NCI-H460 (cell line): ENCODE measurements around a stretch of chr2.

DNA sequence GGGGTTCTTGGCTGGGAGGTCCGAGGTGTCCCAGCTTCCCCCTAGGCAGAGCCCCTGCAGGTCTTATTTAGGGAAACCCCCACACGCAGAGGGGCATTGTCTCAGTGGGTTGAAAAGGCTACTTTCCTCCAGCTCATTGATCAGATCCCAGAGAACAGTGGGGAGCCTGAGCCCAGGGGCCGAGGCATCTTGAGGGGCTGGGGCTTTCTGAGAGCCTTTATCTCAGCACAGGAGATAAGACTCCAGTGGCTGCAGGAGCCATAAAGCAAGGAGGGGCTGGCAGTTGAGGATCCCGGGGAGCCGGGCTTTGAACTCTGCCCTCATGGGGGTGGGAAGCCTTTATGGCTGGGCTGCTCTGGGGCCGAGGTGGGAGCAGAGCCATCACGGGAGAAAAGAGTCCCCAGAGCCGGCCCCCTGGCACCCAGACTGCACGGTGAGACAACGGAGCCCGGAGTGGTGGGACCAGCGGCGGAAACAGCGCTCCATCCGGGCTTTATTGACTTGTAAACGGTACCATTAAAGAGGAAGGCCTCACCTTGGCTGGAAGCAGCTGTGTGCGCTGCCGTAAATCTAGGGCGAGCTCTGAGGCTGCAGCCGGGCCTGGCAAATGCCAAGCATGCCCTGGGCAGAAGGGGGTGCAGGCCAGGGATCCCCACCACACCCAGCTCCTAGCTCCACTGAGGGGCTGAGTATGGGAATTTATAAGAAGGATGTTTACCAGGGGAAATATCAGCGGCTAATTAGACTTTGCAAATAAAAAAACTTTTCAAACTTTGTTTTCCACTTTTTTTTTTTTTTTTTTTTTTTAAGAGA lies 162.6 kb downstream of the MYCN start:
RAMPAGE:
- cytosol, long total RNA, result no peak
- long total RNA, result no peak
- nucleus, long total RNA, result no peak

RAMPAGE:
- cytosol, long total RNA, result no peak
- long total RNA, result no peak
- nucleus, long total RNA, result no peak
Measured at GRCh38 chr2:16227976-16228439, 287.7 kb downstream of the MYCN start.

DNA sequence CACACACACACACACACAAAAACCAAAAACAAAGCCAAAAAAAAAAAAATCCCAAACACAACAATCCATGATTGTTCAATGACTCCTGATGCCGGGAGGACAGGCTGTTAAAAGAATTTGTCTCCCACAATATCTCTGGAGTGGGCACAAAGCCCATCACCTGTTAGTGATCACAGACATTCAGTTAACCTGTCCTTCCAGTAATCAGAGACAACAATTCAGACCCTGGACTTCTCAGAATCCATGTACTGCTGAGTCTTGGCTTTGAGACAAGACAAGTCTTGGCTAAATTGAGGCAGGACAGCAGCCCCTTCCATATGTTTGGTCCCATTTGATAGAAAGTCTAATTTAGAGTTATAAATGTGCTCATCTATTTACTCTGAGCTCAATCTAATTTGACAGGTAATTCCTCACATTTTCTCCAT lies 115.4 kb downstream of the CYRIA start:
RAMPAGE:
- cytosol, long total RNA, result no peak
- long total RNA, result no peak
- nucleus, long total RNA, result no peak

DNA sequence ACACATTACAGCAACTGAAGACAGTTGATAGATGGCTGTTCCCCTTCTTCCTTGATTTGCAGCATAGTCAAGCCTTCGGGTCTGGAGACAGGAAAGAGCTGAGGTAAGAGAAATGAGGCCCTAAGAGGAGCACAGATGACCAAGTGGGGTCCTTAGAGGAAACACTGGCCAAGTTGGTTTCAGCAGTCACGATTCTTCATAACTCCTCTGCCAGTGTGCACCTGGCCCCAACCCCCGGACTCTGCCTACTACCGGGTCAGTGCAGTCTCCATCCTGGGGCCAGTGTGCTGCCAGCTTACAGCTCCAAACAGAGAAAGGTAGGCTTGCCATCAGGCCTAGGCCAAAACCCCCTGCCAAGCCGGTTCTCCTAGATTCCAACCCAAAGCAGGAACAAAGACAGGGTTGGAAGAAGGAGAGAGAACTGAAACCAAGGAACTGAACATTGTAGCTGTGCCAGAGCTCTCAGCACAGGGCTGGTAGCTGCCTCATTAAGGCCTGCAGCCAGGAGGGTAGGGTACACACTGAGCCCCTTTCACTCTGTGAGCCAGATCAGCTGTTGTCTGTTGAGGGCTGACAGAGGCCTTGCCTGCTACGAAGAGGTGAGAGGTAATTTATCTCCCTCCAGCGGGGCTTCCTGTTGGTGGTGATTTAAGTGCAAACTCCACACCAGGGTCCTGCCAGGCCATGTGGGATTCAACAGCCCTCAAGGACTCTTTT lies 48.4 kb downstream of the CYRIA start:
RAMPAGE:
- cytosol, long total RNA, result no peak
- long total RNA, result no peak
- nucleus, long total RNA, result no peak

DNA sequence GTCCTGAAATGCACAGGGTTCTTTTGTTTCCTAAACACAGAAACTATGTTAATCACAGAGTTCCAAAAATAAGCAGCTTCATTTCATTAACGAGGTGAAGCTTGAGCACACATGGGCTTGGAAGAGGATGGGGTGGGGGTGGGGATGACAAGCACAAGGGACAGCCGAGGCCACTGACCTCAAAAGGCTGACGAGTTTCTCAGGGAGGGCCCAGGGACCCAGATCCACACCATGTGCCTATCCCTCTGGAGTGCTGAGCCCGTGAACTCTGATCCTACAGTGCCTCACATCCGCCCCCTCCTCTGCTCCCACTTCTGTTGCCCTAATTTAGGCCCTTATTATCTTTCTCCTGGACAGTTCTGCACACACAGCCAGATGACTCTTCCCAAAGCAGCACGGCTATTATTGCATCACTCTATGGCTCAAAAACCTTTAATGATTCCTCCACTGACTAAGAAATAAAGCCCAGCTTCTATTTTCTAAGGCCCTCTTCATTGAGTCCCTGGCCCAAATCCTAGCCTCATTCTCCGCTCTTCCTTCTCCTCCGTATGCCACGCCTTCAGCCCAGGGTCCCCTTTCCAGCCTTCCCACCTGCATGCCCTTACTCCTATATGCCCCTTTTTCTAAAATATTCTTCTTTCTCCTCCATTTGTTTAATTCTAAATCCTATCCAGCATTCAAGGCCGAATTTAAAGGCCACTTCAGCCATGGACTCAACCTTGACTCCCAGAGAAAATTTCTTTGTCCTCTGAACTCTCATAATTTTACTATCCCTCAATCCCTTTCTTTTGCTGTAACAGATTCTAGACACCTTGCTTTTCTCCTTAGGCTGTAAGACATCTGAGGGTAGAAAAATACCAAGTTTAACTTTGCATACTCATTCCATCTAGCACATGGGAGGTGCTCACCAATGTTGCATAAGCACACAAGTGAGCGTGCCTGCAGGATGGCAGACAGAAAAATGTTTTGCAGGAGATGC lies 24.6 kb downstream of the CYRIA start:
RAMPAGE:
- cytosol, long total RNA, result no peak
- long total RNA, result no peak
- nucleus, long total RNA, result no peak

DNA sequence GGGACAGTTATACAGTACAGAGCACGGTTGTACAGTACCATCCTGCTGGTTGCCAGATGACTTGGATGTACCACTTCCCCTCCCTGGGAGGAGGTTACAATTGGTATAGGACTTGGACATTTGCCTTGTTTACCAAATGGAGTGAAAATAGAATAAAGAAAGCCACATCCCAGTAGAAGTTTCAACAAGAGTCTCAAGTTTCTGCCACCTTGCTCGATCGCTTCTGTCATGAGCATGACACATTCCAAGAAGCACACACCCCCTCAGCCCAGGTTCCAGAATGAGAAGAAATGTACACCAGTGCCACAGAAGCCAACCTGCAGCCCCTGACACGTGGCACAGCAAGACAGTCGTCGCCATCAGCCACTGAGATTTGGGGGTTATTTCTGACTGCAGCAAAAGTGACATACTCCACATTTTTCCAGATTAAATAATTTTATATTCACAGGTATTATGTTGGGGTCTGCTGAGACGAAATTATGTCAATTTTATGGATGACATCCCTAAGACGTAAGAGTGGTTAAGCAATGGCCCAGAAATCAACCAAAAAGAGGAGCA lies 15.8 kb downstream of the CYRIA start:
RAMPAGE:
- cytosol, long total RNA, result no peak
- long total RNA, result no peak
- nucleus, long total RNA, result no peak

RAMPAGE:
- cytosol, long total RNA, result no peak
- long total RNA, result no peak
- nucleus, long total RNA, result no peak
Measured at GRCh38 chr2:16650341-16650964, 15.2 kb downstream of the CYRIA start.

GRCh38 chr2:16661599-16661846 lies 4.1 kb downstream of the CYRIA start:
RAMPAGE:
- cytosol, long total RNA, result no peak
- long total RNA, result no peak
- nucleus, long total RNA, result no peak

GRCh38 chr2:17720887-17721336 lies 32.7 kb downstream of the SMC6 start:
RAMPAGE:
- cytosol, long total RNA, result no peak
- long total RNA, result no peak
- nucleus, long total RNA, result no peak

DNA sequence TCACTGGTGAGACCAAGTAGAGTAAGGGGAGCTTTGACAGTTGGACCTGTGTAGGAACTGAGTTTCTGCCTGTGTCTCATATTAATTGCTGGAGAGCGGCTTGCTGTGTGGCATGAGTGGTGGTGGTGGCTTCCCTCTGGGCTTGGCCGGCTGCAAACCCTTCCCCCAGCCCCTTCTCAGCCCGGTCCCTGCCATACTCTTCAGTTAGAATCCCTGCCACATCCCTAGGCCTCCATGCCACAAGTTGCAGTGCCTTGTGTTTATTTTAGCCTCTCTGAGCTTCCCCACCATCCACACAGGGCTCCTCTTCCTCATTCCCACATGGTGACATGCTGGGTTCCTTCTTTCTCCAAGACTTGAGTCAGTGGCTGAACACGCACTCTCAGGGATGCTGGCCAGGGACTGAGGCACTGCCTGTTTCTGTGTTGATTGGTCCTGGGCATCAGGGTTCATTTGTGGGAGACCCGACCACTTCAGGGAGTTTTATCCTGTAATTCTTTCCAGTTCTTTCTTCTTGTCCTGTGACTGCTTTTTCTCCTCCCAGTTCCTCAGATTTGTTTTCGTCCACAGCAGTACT lies 56.2 kb downstream of the KCNS3 start:
RAMPAGE:
- cytosol, long total RNA, result no peak
- long total RNA, result no peak
- nucleus, long total RNA, result no peak

DNA sequence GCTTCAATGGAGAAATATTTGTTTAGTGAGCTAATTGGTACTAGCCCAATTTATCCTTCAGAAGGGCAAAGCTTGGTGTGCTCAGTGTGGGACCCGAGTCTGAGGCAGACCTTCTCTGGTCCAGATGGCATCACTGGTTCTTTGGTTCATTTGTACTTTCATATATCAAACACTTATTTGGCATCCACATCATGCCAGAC lies 248.9 kb downstream of the RDH14 start:
RAMPAGE:
- cytosol, long total RNA, result no peak
- long total RNA, result no peak
- nucleus, long total RNA, result no peak

DNA sequence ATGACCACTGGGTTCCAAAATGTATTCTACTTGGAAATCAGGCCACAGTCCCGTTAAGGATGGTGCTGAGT lies 1.0 kb downstream of the RDH14 start:
RAMPAGE:
- cytosol, long total RNA, result no peak
- long total RNA, result no peak
- nucleus, long total RNA, result no peak

DNA sequence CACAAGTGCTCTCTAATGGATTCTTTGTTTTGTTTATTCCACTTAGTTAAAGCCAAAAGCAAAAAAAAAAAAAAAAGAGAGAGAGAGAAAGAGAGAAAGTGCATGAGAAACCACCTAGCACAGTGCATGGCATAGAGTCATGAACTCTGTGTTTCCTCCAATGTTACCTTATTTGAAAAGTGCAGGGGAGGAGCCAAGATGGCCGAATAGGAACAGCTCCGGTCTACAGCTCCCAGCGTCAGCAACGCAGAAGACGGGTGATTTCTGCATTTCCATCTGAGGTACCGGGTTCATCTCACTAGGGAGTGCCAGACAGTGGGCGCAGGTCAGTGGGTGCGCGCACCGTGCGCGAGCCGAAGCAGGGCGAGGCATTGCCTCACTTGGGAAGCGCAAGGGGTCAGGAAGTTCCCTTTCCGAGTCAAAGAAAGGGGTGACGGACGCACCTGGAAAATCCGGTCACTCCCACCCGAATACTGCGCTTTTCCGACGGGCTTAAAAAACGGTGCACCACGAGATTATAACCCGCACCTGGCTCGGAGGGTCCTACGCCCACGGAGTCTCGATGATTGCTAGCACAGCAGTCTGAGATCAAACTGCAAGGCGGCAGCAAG lies 52.7 kb downstream of the OSR1 start:
RAMPAGE:
- cytosol, long total RNA, result no peak
- long total RNA, result no peak
- nucleus, long total RNA, result start-site peak on the minus strand centred at position 374 of the sequence, 93 bp wide, 38 and 17 reads in 2 replicates

DNA sequence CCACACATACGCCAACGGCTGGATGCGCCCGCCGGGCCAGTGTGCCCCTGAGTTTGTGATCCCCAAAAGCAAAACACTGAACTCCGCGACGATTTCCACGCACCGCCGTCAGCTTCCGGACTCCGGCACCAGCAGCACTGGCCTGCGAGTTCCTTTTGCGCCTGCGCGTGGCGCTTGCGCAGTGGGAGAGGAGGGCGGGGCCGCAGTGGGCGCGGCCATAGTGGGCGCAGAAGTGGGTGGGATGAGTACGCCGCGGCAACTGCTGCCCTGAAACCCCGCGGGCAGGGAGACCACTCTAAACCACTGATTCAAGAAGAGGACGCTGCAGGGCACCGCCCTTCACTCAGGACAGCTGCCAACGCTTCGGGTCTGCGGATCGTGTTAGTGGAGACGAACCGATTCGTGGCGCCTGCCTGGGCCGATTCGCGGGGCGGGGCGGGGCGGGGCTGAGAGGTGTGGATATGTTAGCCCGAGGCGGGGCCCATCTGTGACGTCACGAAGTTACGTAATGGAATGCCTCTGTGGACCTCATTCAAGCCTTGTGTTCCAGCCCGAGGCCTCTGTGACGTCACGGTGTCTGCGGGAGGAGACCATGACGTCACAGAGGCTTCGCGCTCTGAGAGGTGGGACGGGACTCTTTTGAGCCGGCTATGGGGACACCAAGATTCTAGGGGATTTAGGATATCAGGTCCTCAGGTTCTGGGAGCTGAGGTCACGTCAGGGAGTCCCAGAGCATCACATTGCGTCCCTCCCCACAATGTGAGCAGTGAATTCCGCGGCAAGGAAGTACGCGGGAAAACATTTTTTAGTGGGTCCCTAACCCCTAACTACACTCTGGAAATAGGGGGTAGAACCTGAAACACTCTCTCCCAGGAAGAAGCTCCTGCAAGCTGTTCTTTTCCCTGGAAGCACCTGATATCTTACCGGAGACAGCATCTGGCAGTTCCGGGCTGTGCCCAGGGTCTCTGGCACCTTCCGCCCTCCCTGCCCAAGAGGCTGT lies 10.2 kb downstream of the OSR1 start:
RAMPAGE:
- cytosol, long total RNA, result start-site peak on the minus strand centred at position 133 of the sequence, 41 bp wide, 7 and 10 reads in 2 replicates
- long total RNA, result no peak
- nucleus, long total RNA, result no peak

DNA sequence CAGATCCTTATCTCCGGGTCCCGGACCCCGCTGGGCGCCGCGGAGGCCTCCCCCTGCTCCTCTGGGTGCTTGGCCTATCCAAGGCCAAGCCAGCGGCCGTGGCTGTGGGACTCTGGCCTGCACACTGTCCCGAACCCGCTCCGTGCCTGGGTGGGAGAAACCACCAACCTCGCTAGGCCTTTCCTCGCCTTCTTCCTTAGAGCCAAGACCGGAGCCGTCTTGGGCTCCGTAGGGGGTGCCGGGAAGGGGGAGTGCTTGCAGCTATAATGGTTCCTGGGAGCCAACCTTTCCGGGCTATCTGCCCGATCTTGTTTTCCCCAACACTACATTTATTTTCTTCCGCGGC lies 2.4 kb downstream of the OSR1 start:
RAMPAGE:
- cytosol, long total RNA, result no peak
- long total RNA, result no peak
- nucleus, long total RNA, result no peak

DNA sequence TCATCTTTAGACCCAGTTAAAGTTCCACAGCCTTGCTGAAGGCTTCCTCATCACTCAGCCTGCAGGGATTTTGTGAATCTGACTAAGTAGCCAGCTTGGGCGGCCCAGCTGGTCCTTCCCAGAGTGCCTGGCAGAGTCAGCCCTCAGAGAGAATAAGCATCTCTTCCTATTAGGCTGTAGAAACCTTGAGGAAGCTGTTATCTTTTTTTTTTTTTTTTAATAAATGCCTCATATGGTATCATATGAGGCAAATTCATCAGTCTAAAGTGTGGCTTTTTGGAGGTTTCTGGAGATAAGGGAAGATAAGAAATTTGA lies 263.5 kb downstream of the TTC32 start:
RAMPAGE:
- cytosol, long total RNA, result no peak
- long total RNA, result no peak
- nucleus, long total RNA, result no peak

DNA sequence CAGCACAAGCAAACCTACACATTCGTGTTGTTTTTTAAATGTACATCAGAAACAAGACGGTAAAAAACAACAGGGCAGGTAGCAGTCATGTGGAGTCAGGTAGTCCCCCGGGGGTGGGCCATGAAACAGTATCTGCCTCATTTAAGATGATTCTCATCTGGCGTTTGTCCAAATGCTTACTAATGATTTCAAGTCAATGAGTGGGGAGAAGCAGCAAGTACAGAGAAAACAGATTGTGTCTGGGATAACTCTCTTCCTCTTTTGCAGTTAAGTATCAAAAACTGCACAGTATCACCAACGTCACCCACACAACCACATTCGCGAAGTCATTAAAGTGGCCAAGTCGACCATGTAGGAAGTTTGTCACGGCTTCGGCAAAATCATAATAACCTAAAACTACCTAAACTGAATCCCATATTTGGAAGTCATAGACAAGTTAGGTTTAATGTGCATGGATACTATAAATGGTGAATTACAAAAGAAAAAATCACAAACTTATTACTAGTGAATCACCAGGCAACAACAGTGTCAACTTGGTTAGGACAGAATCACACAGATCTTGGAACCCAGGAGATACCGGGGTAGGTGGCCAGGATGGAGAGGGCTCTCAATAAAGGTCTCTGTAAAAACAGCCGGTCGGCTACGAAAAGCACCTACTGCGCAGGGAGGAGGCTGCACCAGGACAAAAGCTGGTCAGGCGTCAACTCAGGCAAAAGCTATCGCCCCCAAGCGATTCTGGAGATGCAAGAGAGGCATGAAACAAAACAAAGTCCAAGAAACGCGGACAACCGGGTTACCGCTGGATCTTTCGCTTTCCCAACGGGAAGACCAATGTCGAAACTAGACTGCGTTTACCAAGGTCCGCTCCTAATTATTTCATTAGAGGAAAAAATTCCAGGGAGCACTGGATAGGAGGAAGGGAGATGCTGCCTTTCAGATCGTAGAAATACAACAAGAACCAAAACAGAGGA lies 1.0 kb downstream of the LAPTM4A start:
RAMPAGE:
- cytosol, long total RNA, result no peak
- long total RNA, result no peak
- nucleus, long total RNA, result no peak

GRCh38 chr2:20125908-20126530 lies 74.6 kb upstream of the LAPTM4A start:
RAMPAGE:
- cytosol, long total RNA, result no peak
- long total RNA, result no peak
- nucleus, long total RNA, result no peak

DNA sequence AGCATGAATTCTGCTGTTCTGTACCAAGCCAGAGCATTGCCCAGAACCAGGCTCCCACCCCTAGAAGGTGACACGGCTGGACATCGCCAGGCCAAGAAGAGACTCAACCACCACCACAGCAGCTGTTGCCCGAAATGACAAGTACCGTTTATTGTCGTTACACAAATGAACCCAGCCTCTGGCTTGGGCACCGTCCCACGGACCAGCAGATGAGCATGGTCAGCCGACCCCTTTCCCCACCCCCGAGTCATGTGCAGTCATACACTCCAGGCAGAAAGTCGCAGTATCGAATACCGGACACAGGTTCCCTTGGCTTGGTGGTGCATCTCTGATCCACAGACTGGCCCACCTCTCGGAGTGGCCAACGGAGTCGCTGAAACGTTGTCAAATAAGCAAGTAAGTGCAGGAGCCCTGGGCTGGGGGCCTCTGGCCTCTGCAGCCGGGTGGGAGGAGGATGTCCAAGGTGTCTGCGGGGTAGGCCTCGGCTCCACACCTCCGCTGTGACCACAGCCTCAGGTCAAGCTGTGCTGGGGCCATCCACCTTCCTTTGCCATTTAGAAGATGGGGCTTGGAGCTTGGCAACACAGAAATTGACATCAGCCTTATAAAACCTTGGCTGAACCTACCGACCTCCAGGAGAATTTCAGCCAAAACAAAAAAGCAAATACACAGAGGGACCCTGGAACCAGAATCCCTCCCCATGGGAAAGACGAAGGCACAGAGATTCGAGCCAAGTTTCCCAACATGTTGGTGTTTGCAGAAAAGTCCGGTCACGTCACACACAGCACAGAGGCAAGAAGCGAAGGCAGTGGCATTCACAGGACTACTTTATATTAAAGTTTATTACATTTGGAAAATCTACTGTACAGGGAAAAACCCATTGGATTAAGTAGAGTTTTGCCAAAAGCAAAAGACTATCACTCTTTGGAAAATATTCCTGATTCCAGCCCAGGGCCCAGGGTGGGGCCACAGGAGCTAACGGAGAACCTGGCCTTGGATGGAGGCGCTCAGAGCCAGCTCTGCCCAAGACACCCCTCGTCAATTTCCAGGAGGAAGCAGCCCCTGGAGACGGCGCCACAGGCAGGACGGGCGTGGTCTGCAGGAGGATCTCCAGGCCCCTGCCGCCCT lies 23.9 kb downstream of the SDC1 start:
RAMPAGE:
- cytosol, long total RNA, result no peak
- long total RNA, result no peak
- nucleus, long total RNA, result no peak

DNA sequence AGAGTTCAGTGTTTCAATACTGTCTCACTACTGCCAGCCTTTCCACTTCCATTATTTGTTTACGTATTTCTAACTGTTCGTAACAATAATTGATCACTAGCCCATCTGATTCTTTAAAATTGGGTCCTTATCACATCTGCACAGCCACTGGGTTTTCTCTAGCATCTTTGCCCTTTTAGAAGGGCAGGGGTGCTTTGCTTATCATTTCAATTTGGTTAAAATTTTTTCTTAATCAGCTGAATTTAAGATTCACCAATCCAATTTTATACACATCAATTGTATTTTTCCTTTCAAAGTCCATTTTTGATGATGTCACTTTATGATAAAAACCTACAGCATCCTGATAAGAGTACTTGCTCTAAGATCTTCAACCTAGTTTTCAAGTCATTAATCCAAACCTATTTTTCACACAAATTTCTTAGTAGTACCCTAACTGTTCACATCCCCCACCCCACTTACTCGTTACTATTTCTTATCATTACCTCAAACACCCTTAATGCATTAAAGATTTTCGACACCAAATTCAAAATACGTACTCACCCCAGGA lies 40.5 kb upstream of the SDC1 start:
RAMPAGE:
- cytosol, long total RNA, result no peak
- long total RNA, result no peak
- nucleus, long total RNA, result no peak